Measurements from ENCODE around the genes HAUS8, ARRDC2 and PIK3R2.

- PRO-cap: bidirectional peak, plus-strand start at chr19:17075180, minus-strand start at chr19:17075185; bidirectional peak, plus-strand start at chr19:17075783, minus-strand start at chr19:17075409
These were observed at the start of gene HAUS8 for GRCh38 chr19:17074898-17075975. TSS of gene HAUS8 (minus strand) at chr19:17075452.

- PRO-cap: bidirectional peak, plus-strand start at chr19:17079832, minus-strand start at chr19:17079890; bidirectional peak, plus-strand start at chr19:17080340, minus-strand start at chr19:17080125
These were observed 4.4 kb downstream of the MYO9B start for GRCh38 chr19:17079546-17080739.

- PRO-cap: no peak
These were observed 10.4 kb downstream of the MYO9B start for GRCh38 chr19:17085847-17086493.

DNA sequence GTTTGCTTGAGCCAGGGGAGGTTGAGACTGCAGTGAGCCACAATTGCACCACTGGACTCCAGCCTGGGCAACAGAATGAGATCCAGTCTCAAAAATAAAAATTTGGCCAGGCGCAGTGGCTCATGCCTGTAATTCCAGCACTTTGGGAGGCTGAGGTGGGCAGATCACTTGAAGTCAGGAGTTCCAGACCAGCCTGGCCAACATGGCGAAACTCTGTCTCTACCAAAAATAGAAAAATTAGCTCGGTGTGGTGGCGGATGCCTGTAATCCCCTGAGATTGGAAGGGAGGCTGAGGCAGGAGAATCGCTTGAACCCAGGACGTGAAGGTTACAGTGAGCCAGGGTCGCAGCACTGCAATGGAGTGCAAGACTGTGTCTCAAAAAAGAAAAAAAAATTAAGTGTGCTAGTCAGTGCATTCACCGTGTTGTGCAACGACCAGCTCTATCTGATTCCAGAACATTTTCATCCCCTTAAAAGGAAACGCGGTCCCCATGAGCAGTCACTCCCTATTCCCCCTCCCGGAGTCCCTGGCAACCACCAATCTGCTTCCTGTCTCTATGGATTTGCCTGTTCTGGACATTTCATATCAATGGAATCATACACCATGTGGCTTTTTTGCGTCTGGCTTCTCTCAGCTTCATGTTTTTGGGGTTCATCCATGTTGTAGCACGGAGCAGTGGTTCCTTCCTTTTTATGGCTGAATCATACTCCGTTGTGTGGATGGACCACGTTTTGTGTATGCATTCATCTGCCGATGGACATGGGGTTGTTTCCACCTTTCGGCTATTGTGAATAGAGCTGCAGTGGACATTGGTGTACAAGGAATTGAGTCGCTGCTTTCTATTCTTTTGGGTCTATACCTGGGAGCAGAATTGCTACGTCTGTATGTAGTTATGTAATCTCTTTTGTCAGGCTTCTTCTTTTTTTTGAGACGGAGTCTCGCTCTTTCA lies 19.6 kb downstream of the MYO9B start:
- PRO-cap: no peak

DNA sequence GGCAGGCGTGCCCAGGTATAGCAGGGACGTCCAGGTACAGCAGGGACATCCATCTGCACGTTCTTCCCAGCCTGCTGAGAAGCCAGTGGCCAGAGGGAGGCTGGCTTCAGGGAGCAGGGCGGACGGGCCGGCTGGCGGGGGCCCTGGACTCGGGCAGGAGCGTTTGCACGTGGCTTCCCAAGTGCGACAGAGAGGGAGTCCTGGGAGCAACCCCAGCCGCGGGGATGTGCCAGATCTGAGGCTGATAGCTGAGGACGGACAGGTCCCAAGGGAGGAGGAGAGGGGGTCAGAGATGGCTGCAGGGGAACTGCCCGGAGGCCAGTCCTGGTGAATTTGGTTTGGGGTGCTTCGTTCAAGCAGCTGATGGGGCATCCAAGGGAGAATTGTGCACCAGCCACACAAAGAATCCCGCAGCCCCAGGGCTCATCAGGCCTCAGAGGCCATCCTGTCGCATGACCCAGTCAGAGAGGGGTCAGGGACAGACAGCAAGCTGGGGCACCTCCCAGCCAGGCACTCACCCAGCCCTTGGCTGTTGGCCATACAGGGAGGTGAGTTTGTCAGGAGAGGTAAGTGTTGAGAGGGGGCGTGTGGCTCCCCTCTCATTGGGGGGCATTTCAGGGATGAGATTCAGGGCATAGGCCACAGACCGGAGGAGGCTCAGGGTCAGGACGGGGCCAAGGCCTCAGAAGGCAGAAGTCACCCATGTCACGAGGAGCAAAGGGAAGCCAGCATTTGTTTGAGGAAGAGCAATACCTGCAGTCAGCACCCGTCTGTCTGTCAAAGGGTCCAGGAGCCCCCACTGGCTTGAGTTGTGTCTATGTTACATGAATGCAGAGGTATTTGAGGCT lies 37.0 kb downstream of the MYO9B start:
- PRO-cap: no peak

DNA sequence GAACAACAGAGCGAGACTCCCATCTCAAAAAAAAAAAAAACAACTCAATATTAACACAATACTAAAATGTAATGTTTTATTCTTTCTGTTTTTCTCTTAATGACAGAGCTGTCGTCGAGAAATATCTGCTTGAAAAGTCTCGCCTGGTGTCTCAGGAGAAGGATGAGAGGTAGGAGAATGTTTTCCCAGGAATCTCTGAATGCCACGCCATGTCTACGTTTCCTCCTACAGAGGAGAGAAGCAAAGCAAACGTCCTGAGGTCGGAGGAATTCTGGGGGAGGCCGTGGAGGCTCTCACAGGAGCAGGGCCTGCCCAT lies 62.7 kb upstream of the USE1 start:
- PRO-cap: no peak

DNA sequence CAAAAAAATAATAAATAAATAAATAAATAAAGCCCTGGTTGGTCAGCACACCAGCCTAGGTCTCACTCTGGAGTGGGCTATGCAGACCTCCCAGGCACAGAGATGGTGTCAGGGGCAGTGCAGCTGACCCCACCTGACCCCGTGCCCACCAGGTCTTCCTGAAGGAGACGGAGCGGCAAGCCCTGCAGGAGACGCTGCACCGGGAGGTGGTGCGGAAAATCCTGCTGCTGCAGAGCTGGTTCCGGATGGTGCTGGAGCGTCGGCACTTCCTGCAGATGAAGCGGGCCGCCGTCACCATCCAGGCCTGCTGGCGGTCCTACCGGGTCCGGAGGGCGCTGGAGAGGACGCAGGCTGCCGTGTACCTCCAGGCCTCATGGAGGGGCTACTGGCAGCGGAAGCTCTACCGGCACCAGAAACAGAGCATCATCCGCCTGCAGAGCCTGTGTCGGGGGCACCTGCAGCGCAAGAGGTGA lies 22.5 kb upstream of the USE1 start:
- PRO-cap: no peak

- PRO-cap: no peak
These were observed 855 bp upstream of the BST2 start for GRCh38 chr19:17406338-17406632.

- PRO-cap: no peak
These were observed 6.2 kb downstream of the PGLS start for GRCh38 chr19:17517460-17518186.

- PRO-cap: no peak
These were observed 10.5 kb upstream of the B3GNT3 start for GRCh38 chr19:17784239-17785067.

DNA sequence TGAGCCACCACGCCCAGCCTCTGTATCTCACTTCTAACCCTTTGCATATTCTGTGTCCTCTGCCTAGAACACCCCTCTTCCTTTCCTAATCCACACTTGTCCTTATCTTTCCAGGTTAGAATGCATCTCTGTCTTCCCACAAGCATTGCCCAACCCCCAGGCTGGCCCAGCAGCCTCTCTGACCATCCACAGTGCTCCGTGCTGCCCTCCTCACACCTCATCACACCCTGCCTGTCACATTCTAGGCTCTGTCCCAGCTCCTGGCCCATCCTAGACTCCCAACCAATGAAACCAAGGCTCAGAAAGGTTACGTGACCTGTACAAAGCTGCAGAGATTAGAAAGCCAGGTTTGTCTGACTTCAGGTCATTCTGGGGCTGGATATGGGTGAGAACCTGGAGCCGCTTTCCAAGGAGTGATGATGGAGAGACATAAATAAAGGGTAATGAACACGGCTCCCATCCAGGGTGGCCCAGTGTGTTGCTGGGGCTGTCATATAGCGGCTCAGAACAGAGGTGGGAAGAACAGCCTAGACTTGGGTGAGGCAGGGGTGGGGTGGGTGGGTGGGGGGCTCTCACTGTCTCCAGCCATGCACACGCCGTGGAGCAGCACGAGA lies 11.1 kb downstream of the JAK3 start:
- PRO-cap: no peak

- PRO-cap: no peak
These were observed 5.9 kb upstream of the SLC5A5 start for GRCh38 chr19:17865735-17866401.

DNA sequence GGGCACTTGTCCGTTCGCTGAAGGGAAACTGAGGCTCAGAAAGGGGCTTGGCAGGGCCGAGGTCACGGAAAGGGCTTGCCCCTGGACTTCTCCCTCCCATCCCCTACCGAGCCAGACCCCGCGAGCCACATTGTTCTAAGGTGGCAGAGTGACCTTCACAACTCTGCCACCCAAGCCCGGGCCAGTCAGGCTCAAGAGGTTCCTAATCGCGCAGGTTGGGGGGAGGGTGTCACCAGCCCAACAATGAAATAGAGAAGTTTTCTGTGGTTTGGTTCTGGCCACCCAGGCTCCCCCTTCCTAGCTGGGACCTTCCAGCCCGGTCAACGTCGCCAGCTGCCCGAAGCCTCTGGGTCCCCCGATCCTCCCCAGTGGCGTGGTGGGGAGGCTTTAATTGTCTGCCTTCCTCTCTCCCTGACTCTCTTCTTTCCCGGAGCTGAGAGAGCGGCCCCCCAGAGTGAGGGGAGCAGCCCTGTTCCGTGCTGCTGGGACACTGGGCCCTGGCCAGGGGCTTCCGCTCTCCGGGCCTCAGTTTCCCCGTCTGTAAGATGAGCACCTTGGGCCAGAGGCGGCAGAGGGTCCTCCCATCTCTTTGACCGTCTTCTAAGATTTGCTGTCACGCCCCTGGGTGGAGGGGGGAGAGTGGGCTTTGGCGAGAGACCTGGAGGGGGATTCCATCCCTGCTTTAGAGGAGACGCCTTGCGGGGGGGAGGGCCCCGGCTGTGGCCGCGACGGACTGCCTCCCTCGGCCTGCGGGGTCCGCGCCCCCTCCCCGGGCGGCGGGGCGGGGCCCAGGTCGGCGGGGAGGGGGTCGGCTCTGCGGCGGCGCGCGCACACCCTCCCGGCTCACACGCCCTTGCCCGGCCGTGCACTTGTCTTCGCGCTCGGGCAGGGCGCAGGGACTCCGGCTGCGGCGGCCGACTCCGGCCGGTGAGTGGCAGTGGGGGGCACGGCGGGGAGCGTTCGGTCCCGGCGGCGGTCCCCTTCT lies 15.2 kb upstream of the KCNN1 start:
- PRO-cap: no peak

DNA sequence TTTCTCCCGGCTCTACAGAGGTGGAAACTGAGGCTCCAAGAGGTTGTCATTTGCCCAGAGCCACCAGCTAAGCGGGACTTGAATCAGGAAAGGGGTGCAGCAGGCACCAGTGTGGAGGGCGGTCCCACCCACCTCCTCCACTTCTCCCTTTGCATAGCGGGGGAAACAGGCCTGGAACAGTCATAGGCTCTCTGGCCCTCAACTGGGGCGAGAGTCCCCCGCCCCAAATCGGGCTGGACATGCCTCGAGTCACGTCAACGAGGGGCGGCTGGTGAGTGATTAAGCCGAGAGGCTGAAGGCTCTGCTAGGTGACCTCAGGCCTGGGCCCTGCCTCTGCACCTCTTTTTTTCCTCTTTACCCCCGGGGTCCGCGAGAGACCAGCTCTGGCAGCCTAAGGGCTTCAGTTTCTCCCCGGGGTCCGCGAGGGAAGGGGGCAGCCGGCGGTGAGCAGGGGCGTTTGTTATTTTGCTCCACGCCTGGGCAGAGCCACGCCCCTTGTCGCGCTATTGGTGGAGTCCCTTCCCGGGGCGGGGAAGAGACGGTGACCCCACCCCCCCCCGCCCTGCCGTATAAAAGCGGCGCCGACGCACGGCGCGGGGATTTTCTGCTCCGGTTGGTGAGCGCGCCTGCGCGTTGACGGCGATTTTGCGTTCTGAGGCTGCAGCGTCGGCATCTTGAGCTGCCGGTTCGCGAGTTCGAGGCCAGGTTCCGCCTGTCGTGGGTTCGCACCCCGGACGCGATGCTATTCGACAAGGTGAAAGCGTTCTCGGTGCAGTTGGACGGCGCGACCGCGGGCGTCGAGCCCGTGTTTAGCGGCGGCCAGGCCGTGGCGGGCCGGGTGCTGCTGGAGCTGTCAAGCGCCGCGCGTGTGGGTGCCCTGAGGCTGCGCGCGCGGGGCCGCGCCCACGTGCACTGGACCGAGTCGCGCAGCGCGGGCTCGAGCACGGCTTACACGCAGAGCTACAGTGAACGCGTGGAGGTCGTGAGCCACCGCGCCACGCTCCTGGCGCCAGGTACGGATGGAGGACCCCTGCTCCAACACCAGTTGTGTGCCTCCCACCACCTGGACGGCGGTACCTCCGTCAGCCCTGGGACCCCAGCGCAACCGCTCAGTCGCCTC lies at the start of gene ARRDC2:
Gene ARRDC2 (plus strand): TSS at position 599 of the 1,120 bp plus-strand sequence.
- PRO-cap: unidirectional peak, plus-strand start at position 605 of the sequence

- PRO-cap: no peak
These were observed 5.0 kb downstream of the ARRDC2 start for GRCh38 chr19:18012729-18013702.

- PRO-cap: no peak
These were observed 13.4 kb downstream of the MAST3 start for GRCh38 chr19:18110900-18111457.

DNA sequence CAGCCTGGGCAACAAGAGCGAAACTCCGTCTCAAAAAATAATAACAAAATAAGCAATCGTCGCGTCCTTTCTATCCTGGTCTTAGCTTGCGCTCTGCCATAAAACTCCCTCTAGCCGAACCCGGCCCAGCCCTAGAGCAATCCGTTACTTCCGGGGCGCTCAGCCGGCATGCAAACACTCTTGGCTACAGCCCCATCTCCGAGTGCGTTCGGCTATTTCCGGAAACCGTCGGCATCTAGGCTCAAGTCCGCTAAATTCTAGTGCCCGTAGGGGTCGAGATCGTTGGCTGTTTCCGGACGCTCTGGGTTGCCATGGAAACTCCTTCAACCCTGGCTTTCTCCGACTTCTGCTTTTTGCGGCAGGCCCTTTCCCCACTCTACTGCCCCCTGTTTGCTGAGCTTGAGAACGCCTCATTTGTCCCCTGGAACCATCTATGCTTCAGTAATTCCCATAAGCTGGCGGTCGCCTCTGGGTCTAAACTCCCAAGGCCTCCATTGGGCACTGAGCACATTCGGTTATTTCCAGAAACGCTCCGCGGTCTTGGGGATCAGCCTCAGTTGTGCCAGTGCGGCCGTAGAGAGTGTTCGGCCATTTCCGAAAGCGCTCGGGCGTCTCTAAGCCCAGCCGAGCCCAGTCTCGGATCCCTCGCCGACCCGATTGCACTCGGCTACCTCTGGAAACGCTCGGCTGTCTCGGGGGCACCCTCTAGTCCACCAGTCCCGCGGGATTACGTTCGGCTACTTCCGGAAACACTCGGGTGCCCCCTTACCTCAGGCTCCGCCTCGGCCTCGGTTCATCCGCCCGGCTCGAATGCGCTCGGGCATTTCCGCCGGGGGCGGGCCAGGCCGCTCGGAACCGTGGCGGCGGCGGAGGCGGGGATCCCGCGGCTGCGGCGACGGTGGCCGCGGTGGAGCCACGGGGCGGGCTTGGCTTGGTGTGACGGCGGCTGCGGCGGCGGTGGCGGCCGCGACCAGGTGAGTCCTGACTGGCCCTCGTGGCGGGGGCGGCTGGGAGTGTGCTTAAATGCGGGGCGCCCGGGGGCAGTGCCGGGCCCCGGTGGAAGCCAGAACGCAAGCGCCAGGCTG lies at the start of gene PIK3R2:
Gene PIK3R2 (plus strand): TSS at position 843 of the 1,085 bp plus-strand sequence.
- PRO-cap: bidirectional peak, plus-strand start at position 148 of the sequence, minus-strand start at position 164 of the sequence; bidirectional peak, plus-strand start at position 849 of the sequence, minus-strand start at position 655 of the sequence

GRCh38 chr19:18247947-18248524 lies 21.8 kb upstream of the PDE4C start:
- PRO-cap: no peak

DNA sequence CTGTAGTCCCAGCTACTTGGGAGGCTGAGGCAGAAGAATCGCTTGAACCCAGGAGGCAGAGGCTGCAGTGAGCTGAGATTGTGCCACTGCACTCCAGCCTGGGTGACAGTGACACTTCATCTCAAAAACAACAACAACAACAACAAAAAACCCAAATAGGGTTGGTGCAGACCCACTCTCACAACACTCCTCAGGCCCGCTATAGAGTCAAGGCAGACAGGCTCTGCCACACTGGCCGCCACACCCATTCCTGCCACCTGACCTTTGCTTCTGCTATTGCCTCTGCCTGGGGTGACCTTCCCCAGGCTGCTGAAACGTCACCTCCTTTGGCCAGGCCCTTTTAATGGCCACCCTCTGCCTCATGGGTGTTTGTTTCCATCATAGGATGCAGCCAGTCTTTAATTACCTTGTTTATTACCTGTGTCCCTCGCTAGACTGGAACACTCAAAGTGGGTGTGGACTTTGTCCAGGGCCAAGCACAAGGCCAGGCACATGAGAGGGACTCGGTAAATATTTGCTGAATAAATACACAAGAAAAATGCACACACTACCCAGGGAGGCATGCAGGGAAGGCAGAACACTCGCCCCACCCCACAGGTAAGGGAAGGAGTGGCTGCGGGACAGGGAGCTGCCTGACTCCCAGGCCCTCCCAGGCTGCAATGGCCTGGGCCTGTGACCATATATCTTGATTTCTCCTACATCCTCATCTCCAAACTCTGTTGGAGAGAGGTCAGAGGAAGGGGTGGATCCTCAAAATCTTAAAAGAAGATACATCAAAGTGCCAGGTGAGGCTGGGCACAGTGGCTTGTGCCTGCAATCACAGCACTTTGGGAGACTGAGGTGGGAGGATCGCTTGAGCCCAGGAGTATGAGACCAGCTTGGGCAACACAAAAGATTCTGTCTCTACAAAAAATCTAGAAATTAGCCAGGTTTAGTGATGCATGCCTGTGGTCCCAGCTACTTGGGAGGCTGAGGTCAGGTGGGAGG lies 3.1 kb downstream of the LSM4 start:
- PRO-cap: no peak

- PRO-cap: bidirectional peak, plus-strand start at chr19:18380628, minus-strand start at chr19:18380429
These were observed 5.8 kb upstream of the GDF15 start for GRCh38 chr19:18380013-18380778.

Data from ReNcell CX (cell line).